Parotid gland (tissue), 1 donor: ENCODE measurements around the genes ZNF764, ZNF629, ZNF668 and TRIM72.

- PRO-cap = no peak
Measured at GRCh38 chr16:30535207-30535681, 586 bp upstream of the ZNF747 start.

GRCh38 chr16:30535682-30536383 is 1.2 kb upstream of the ZNF747 start:
- PRO-cap = no peak

GRCh38 chr16:30557686-30558796 is at the start of gene ZNF764:
ZNF764 (minus strand) TSS chr16:30558374.
- PRO-cap = bidirectional peak, plus-strand start at chr16:30558643, minus-strand start at chr16:30558502

DNA sequence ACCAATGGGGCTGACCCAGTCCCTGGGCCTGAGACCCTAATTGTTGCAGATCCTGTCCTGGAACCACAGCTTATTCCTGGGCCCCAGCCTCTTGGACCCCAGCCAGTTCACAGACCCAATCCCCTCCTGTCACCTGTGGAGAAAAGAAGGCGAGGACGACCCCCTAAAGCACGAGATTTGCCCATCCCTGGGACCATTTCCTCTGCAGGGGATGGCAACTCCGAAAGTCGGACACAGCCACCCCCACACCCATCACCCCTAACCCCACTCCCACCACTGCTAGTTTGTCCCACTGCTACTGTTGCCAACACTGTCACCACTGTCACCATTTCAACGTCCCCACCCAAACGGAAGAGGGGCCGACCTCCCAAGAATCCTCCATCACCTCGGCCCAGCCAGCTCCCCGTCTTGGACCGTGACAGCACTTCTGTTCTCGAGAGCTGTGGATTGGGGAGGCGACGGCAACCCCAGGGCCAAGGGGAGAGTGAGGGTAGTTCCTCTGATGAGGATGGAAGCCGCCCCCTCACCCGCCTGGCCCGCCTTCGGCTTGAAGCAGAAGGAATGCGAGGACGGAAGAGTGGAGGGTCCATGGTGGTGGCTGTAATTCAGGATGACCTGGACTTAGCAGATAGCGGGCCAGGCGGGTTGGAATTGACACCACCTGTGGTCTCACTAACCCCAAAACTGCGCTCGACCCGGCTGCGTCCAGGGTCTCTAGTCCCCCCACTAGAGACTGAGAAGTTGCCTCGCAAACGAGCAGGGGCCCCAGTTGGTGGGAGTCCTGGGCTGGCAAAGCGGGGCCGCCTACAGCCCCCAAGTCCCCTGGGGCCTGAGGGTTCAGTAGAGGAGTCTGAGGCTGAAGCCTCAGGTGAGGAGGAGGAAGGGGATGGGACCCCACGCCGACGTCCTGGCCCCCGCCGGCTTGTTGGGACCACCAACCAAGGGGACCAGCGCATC is 1.5 kb upstream of the TMEM265 start:
- PRO-cap = no peak

- PRO-cap = no peak
Measured at GRCh38 chr16:30777133-30778113, 9.6 kb downstream of the ZNF629 start.

DNA sequence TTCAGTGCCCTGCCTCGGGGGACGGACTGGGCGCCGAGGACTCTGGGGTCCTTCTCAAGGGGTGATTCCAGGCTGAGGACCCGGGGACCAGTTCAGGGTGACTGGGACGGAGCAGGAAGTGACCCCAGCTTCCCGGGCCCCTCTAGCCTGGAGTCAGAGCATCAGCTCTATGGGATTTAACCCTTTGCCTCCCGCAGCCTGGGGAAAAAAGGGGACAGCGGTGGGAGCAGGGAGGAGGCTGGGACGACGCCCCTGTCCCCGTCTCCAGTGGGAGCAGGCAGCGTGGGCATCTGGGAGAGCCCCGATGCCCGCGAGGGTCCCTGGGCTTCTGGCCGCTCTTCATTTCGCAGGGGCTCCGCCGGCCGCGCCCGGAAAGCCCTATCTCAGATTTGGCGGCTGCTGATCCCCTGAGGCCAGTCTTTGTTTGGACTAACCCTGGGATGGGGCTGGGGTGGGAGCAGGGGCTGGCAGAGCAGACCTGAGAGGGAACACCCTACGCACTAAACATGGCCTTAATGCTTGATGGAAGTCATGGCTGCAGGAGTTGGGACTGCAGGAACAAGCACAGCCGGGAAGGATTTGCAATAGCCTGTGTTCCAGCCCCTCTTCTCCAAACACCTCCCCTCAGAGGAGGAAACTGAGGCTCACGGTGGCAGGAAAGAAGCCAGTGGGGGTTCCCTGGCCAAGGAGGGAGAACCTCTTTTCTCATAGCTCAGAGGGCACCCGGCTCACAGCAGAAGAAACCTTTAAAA is at the start of gene ZNF629:
ZNF629 (minus strand) TSS at position 120 of the 752 bp plus-strand sequence.
- PRO-cap = no peak

- PRO-cap = no peak
Measured at GRCh38 chr16:30805004-30805996, 18.3 kb upstream of the ZNF629 start.

DNA sequence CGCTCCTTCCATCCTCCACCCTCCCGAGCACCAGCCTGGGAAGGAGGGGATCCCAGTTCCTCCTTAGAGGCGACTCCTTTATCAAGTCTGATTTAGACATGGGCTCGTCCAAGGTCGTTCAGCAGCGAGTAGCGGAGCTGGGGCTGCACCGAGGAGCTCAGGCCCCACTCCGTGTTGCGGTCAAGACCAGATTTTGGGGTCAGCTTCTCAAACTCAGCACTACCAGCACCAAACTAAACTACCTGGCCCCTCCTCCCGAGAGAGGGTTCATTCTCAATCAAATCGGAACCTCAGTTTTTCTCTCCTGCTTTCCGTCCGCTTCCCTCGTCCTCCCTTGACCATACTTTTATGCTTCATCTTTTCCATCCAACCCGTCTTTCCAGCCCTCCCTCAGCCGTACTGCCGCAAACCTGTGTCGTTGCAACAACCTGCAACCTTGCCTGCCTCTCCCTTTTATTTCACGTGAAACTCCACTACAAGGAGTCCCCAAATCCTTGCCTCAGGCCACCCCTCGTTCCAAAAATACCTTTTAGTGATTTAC is 19.1 kb upstream of the ZNF629 start:
- PRO-cap = no peak

GRCh38 chr16:30888749-30889309 is 5.0 kb downstream of the BCL7C start:
- PRO-cap = no peak

GRCh38 chr16:30903524-30904101 is 7.2 kb downstream of the CTF1 start:
- PRO-cap = no peak

- PRO-cap = no peak
Measured at GRCh38 chr16:30921424-30922023, 1.8 kb upstream of the FBXL19 start.

DNA sequence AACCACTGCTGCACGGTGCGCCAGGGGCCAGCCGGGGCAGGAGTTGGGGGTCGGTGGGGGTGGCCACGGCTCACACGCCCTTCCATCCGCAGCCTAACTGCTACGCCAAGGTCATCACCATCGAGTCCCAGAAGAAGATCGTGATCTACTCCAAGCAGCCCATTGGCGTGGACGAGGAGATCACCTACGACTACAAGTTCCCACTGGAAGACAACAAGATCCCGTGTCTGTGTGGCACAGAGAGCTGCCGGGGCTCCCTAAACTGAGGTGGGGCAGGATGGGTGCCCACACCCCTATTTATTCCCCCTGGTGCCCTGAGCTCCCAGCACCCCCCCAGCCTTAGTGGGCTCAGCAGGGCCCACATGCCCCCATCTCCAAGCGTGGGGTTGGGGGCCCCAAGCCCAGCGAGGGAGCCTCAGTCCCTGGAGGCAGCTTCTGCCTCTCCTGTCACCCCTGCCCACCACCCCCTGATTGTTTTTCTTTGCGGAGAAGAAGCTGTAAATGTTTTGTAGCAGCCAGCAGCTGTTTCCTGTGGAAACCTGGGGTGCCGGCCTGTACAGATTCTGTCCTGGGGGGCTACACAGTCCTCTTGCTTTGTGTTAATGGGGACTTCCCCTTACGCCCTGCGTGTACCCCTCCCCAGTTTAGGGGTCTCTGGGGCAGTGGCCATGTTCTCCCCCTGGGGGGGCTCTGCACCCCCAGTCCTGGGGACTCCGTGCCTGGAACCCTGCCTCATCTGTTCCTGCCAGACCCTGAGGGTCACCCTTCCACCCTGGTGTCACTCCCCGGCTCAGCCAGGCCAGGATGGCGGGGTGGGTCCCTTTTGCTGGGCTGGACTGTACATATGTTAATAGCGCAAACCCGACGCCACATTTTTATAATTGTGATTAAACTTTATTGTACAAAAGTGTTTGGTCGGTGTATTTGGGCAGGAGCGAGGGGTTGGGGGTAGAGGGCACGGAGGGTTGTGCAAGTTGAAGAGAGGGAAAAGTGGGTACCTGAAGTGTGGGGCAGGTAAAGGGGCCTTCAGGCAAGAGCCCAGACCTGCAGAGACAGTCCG is 919 bp upstream of the HSD3B7 start:
- PRO-cap = no peak

- PRO-cap = no peak
Measured at GRCh38 chr16:30998953-31000008, 11.2 kb downstream of the STX1B start.

- PRO-cap = unidirectional peak, minus-strand start at chr16:31063165
Measured at GRCh38 chr16:31062897-31063312, 11.1 kb downstream of the ZNF668 start.

DNA sequence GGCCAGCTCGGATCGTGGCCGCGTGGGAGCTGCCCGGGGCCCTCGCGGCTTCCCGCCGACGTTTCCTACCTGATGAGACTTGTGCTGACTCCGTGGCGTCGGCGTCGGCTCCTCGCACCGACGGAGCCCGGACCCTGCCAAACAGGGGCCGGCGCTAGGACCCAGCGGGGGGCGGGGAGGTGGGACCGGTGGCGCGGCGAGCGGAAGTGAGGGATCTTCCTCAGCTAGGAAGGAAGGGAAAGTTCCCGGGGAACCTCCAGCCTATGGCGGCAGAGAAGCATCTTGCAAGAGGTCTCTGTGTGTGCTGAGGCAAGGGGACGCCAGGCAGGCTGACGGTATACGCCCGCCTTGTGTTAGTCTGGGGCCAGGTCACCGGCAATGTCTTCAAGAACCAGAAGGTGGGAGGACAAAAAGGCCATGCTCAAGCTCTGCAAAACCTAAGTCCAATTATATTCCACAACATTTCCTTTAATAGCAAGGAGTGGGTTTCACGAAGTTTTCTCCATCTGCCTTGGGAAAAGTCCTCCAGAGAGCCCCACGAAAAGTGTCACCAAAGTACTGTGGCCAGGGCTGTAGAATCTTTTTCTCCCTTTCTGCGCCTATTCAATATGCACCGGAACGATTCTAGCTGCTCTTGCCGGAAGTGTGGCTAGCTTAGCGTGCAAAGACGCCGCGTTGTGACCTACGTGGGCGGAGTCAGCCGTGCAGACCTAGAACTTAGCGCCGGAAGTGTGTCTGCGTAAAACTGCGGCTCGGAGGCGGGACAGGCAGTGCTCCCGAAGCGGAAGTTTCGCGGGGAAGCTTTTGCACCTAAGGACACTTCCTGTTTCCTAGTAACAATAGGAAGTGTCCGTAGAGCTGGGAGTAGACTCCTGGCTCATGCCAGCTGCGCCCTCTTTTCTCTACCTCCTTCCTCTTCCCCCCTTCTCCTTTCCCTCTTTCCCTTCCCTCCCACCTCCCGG is at the start of gene ZNF668:
ZNF668 (minus strand) TSS at position 651 of the 962 bp plus-strand sequence.
- PRO-cap = bidirectional peak, plus-strand start at position 839 of the sequence, minus-strand start at position 595 of the sequence

- PRO-cap = no peak
Measured at GRCh38 chr16:31181042-31181886, 1.3 kb downstream of the FUS start.

DNA sequence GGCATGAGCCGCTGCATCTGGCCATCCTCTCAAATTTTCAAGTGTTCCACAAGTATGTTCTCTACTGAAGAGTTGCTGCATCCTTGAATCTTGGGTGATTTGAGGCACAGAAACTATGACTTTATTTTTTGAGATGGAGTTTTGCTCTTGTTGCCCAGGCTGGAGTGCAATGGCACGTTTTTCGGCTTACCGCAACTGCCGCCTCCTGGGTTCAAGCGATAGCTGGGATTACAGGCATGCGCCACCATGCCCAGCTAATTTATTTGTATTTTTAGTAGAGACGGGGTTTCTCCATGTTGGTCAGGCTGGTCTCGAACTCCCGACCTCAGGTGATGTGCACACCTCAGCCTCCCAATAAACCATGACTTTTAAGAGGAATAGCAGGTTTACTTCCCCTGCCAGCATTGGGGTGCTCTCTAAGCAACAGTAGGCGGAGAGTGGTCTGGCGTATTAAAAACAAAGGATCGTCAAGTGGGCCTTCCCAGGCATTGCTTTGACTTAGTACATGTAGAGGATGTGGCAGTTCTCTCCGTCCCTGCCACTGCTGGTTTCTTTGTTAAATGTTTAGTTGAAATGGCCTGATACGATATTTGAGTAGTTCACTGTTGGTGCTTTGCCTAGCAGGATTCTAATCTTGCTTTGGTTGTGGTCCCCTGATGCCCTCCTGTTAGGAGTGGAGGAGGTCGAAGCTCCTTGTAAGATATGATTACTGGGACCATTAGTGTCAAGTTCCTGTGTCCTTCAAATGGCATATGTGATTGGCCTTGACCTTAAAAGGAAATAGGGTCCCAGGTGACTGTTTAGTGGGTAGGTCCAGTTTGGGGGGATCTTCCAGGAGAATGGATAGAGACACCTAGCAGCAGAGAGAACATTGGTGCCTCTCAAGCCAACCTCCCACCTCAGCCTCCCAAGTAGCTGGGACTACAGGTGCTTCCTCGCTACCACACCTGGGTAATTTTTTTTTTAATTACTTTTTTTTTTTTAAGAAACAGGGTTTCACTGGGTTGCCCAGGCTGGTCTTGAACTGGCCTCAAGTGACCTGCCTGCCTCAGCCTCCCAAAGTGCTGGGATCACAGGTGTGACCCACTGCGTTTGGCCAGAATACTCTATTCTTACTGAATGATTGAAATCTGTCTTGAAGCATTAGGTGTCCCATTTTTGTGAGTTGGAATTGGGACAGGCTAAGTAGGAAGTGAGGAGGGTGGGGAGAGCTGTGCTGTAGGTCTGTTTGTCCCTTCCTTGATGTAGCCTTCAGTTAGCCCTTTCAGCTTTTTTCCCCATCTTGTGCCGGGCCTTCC is 9.3 kb downstream of the PYCARD start:
- PRO-cap = no peak

GRCh38 chr16:31213735-31214582 is at the start of gene TRIM72:
TRIM72 (plus strand) TSS chr16:31214119.
- PRO-cap = no peak

GRCh38 chr16:31350000-31350986 is 4.7 kb upstream of the ITGAX start:
- PRO-cap = no peak

DNA sequence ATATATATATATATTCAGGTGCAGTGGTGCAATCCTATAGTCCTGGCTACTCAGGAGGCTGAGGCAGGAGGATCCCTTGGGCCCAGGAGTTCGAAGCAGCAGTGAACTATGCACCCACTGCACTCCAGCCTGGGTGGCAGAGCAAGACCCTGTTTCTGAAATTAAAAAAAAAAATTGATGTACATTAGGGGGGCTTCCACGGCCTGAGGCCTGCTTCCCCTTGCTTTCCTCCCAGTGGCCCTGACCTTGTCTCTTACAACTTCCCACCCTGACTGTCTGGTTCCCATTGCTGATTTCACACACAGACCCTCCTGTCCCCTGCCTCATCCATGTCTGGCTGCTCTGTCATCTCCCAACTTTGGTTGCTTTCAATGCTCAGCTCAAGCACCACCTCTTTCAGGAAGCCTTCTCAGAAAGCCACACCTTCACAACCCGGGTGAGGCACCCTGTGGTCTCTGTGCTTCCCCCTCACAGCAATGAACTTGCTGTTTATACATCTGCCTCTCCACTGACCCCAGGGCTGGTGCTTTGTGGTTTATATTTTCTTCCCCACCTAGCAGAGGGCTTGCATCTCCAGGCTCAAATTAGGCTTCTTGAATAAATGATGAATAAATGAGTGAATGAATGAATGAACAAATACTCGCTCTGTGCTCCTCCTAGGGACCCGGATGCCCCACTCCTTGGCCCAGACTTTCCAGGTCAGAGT is 667 bp upstream of the ITGAX start:
- PRO-cap = no peak